ENCODE data around the gene AKR7A2.

- RRBS = no CpG with 5 or more reads among the region's 3 CpGs
Observed at GRCh38 chr1:19199510-19199850, 10.6 kb downstream of the UBR4 start.

DNA sequence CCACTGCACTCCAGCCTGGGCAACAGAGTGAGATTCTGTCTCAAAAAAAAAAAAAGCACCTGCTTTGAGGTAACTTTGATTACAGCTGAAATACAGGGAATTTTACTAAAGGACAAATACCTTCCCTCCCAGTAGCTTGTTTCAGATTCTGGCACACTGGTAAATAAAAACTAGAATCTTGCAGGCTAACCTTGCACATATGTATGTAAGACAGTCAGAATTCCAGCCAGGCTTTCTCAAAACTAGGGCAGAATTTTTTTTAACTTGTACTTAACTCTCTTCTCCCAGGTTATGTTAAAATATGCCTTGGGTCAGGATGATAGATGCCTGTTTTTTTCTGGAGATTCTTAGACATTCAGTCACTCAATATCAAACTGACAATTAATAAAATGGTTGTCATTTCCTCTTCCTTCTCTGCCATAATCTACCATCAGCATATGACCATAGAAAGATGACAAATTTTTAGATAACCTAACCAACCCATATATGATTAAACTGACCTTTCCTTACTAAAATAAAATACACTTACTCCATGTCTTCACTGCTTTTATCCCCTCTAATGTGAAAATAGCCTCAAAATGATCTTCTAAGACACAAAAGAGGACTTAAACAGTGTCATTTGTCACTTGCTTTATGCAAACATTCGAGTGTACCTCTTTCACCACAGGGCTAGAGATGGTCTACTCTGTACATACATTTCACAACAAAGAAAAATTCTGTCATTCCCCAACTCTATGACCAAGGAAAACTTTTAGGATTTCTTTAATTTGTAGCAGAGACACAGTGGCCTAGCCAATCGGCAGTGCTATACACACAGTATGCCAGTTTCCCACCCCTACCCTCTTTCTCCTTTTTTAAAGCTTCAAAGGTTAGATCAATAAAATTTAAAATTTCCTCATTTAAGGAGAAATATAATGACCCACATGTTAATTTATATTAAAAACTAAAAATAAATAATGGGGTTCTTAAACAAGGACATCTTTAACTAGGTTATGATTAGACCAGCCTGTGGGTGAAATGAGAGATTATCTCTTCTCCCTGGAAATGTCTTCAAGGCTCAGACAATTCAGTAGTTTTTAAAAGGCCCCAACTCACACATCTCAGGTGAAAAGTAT, 7.8 kb upstream of the UBR4 start:
- RRBS = no CpG with 5 or more reads among the region's 2 CpGs

- RRBS = under 1% methylated on average over 50 of the region's 114 CpGs
Observed at GRCh38 chr1:19311554-19312604, at the start of gene AKR7A2. Gene AKR7A2 (minus strand): TSS chr1:19312144.

DNA sequence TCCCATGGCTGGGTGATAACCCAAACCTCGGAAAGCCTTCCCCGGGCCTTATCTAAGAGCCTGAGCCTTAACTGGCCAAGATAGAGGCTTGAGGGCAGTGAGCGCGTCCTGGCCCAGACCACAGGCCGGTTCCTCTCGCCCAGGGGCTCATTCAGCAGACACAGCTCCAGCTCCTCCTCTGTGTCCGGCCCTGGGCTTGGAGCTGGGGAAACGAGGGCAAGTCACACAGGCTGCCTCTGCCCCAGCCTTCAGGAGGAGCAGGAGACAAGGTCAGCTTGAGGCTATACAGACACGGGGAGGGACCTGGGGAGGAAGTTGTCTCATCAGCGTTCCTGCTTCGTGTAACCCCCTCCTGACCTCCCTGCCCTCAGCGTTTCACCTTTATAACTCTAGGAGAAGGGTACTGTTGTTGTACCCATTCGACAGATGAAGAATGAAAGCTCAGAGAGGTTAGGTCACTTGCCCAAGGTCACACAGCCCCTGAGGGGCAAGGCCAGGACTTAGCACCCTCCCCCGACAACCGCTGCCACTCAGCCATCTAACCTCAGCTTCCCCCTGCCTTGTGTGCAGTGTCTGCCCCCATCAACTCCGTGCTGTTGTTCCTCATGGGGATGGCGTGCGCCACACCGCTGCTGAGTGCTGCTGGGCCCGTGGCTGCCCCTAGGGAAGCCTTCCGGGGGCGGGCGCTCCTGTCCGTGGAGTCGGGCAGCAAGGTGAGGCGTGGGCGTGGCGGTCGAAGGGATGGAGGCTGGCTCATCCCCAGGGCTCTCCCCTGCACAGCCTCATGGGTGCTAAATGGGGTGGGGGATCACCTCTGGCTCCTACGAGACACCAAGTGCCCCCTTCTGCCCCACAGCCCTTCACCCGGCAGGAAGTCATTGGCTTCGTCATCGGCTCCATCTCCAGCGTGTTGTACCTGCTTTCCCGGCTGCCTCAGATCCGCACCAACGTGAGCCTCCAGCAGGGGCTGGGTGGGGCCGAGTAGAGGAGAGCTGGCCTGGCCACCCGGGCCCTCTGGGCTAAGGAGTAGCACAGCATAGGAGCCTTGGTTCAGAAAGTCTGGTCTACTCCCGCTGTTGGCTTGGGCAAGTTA, 13.9 kb downstream of the SLC66A1 start:
- RRBS = 91% methylated on average over 15 of the region's 40 CpGs

- RRBS = no CpG with 5 or more reads among the region's 13 CpGs
Observed at GRCh38 chr1:19351583-19352260, 39.6 kb downstream of the SLC66A1 start.

GRCh38 chr1:19363367-19364371, 51.5 kb downstream of the SLC66A1 start:
- RRBS = no CpG with 5 or more reads among the region's 14 CpGs

DNA sequence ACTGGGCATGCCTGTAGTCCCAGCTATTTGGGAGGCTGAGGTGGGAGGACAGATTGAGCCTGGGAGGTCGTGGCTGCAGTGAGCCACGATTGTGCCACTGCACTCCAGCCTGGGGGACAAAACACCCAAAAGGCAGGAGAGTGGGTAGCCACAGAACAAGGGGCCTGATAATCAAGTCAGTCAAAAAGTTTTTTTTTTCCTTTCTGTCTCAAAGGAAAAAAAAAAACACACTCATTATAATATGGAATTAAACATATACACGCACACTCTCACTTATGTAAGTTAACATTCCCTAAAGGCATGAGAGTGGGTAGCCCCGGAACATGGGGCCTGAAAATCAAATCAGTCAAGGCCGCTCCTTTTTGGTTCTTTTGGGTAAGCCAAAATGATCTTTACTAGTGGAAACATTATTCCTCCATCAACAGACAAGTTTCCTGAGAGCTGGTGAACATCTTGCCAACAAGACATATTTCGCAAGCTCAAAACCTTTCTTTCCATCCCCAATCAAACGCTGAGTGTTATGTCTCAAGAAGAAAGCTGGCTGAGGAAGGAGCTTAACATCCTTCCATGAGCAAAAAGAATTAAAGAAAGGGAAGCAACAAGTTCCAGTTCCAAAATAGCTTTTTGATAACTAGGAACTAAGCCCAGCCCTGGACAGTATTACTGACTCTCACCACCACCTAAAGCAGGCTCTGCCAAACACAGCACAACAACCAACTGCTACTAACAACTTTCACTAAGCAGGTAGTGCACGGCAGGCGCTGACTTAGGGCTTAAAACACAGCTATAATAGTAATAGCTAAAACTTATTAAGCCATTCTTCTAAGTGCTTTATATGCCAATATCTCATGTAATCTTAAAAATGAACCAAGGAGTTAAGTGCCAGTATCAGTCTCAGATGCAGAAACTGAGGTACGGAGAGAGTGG, 50.3 kb downstream of the CAPZB start:
- RRBS = no CpG with 5 or more reads among the region's 10 CpGs

DNA sequence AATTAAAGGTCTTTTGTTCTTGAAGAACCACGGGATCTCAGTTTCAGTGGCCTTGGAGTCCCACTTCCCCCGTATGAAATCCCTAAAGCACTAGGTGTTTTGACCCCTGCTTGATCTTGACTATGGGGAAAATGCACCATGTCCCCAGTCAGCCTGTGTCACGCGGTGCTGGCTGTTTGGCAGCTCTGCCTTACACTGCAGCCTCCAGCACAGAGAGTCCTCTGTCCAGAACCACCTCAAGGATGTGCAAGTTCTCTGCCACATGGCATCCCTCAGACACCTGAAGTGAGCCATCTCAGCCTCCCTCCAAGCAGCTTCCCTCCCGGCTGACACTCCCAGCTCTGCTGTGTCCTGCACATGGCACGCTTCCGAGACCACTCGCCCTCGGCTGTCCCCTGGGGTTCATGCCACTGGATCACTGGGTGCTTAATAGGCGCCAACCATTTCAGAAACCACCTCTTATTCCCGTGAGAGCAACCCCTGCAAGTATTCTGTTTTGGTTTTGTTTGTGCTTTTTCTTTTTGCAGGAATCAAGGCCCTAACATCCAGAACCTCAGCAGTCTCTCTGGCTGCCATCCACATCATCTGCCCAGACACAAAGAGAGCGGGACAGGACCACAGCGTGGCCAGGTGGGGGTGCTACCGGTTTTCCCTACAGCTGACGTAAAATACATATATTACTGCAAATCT, 45.8 kb downstream of the CAPZB start:
- RRBS = no CpG with 5 or more reads among the region's 15 CpGs

DNA sequence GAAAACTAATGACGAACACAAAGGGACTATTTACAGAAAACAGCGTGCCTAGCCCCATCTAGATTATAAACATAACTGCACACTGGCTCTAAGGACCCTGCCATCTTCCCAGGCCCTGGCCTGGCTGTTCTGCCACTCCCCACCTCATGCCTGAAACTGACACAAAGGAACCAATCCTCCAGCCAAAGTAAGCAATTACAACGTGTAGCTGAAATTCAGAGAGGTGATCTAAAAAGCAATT, 41.0 kb downstream of the CAPZB start:
- RRBS = no CpG with 5 or more reads among the region's 3 CpGs

- RRBS = no CpG with 5 or more reads among the region's 10 CpGs
Observed at GRCh38 chr1:19445719-19446289, 39.5 kb downstream of the CAPZB start.

GRCh38 chr1:19462902-19463916, 22.1 kb downstream of the CAPZB start:
- RRBS = no CpG with 5 or more reads among the region's 9 CpGs

GRCh38 chr1:19465978-19466596, 19.3 kb downstream of the CAPZB start:
- RRBS = no CpG with 5 or more reads among the region's 9 CpGs

DNA sequence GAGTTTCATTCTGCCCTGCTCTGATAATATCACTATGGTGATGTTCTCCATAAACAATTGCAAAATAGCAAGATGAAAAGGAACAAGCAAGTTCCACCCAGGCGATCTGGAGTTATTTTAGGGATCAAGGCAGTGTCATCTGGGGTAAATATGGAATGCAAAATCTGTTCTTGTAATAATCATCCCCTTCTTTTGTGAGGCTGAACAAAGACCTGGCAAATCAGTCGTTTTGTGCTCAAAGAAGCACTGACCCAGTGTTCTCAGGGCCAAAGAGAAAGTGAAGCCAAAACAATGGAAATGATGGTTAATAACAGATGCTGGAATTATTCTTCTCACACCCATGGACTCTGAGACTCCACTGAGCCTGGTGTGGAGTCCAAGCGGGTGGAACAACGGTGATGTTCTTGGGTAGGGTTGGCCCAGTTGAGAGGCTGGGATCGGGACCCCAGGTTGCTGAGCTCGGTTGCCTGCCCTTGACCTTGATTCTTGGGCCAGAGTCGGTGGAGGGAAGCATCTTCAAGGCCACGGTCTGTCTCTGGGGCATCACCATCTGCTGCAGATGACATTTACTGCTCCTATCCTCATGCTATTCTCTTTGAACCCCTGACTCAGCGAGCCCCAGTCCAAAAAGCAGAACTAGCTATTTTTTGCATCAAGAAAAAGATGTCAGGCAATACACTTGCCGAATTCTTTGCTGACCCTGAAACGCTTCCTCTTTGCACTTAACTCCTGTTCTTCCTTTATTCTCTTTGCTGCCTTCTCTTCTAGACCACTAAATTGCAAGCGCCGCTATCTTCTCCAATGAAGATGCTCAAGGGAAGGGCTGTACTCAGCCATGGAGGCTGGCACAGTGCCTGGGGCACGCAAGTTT, 20.2 kb upstream of the CAPZB start:
- RRBS = no CpG with 5 or more reads among the region's 14 CpGs

- RRBS = no CpG with 5 or more reads among the region's 5 CpGs
Observed at GRCh38 chr1:19564387-19564756, 32.4 kb upstream of the MICOS10 start.

DNA sequence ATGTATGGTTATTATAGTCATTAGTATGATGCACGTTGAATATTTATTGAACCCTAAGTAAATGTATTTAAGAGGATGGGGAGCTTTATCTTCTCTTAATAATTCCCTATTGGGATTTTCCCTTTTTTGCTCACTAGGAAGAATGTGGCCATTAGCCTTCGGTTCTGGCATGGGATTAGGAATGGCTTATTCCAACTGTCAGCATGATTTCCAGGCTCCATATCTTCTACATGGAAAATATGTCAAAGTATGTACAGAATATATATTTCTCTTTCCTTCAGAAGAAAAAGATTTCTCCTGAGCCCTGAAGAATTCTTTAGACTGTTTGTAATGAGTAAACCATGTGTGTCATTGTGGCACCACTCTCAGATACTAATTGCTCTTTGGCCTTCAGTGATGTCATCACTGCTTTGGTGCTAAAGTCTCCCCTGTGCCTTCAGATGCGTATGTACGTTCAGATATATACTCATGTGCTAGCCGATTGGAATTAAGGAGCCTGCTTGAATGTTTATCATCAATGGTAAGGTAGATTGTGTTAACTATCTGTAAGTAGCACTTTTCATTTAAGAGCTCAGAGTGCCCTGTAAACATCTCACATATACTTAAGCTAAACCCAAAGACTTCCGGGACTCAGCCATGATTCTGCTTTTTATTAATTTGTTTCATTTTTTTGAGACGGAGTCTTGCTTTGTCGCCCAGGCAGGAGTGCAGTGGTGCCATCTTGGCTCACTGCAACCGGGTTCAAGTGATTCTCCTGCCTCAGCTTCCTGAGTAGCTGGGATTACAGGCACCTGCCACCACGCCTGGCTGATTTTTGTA, 20.6 kb upstream of the NBL1 start:
- RRBS = 88% methylated on average over 2 of the region's 10 CpGs

DNA sequence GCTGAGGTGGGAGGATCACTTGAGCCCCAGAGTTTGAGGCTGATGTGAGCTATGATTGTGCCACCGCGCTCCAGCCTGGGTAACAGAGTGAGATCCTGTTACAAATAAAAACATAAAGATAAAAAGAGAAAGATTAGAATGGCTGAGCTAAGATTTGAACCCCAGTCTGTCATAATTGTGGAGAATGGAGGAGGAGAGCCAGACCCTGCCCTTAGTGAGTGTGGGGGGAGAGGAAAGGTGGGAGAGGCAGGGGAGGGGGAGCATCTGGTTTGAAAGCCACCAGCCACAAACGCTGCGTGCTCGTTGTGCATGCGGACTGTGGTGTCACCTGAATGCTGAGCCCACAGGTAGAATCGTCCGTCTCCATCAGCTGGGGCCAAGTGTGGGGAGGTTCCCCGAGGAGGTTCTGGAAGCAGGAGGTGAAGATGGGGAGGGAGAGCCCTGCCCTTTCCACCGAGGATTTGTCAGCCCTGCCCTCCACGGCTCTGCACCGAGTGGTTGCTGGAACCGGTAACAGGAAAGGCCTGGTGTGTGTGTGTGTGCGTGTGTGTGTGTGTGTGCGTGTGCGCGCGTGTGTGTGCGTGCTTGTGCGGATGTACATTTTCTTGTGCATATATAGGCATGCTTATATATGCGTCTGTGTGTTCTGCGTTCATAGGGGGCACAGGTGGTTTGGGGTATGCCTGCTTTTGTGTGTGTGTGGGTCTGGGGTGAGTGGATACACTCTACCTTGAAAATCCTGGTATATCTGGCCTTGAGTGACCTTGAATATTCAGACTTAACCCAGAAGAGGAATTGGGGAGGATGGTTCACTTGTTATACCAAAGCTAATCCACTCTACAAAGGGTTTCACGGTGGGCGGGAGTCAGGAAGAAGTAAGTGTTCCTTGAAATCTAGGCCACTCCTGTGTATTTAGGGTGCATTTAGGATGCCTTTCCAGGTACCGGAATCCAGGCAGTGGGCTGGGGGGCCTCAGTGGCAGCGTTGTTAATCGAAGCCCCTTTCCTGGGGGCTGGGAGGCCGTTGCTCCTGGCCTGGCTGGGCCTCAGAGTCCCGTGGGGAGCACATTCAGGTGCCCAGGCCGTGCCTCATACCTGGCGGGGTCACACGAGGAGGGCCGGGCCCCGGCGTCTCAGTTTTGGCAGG, 3.6 kb downstream of the NBL1 start:
- RRBS = 77% methylated on average over 2 of the region's 35 CpGs

DNA sequence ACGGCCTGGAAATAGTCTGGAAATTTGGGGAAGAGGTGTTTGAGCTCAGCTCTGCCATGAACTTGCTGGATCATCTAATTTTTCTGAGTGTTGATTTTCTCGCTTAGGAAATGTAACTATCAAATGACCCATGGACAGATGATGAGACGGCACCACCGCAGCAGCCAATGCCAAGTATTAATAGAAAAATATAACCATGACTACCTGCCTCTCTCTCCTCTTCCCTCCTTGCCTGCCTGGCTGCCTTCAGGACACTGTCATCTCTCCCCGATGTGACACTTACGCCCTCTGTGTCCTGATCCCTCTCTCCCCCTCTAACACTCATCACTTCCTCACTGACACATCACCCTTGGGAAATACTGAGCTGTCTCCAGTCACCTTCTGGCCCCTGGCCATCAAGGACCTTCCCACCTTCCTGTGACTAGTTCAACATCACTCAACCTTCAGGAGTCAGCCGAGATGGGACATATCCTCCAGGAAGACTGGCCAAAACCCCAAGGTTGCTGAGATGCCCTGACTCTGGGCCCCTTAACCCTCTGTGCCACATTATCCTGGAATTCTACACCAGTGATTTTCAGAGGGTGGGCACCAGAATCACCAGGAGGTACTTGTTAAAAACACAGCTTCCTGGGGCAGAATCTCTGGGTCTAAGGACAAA, 49.2 kb downstream of the TMCO4 start:
- RRBS = no CpG with 5 or more reads among the region's 7 CpGs

DNA sequence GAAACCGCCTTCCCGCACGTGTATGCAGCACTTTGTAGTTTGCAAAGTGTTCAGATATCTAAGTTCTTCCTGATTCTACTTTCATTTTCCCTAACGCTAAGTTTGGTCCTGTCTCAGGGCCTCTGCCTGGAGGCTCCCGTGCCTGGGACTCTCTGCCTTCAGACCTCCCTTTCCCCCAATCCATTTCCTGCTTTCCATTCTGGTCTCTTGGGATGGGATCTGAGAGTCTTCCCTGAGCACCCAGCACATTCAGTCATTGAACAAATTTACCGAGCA, 587 bp upstream of the TMCO4 start:
- RRBS = no CpG with 5 or more reads among the region's 6 CpGs

GRCh38 chr1:19819580-19820031, 4.5 kb upstream of the RNF186 start:
- RRBS = no CpG with 5 or more reads among the region's 7 CpGs

- RRBS = no CpG with 5 or more reads among the region's 4 CpGs
Observed at GRCh38 chr1:19977923-19978195, 1.6 kb downstream of the PLA2G2A start.